Thoracic aorta (tissue), 1 donor: ENCODE results near the genes EIF5A, ZBTB4 and TNFSF12.

- RAMPAGE, long total RNA, result no peak
Observed at GRCh38 chr17:7293627-7294323, 664 bp downstream of the YBX2 start.

DNA sequence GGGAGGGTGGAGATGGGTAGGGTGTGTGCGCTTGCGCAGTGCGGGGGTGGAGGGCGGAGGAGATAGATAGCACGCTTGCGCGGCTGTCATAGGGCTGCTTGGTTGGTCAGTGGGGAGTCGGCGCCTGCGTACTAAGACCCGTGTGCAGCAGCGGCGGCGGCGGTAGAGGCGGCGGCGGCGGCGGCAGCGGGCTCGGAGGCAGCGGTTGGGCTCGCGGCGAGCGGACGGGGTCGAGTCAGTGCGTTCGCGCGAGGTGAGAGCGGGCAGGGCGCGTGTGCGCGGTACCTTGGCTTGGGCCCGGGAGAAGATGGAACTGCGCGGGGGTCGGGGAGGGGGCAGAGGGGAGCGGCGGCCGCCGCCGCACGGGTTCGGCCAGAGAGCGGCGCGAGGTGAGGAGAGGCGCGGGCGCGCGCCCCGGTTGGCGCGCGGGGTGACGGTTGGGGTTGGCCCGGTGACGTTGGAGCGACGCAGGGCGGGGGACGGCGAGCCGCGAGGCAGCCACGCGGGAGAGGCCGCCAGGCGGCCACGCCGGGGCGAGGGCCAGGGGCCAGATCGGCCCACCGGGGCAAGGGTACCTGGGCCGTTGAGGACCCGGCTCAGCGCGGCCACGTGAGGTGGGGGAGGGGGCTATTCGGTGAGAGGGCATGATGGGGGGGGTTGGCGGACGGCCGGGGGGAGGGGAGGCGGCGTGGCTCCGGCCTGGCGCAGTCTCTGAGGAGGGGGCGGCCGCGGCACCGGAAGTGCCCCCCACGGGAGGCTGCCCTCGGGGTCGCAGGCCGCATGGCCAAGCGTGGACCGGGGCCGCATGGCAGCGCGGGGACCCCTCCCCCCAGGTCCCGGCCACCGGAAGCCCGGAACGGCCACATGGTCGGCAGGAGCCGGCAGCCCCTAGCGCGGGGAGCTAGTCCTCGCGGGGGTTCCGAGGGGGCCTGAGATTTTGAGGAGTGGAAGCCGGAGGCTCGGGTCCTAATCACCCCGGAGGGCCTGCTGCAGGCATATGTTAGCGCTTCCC, at the start of gene EIF5A:
EIF5A (plus strand) TSS at position 129 of the 1,012 bp plus-strand sequence.
- RAMPAGE, long total RNA, result start-site peak on the plus strand centred at position 499 of the sequence, 14 bp wide, 31 reads

- RAMPAGE, long total RNA, result no peak
Observed at GRCh38 chr17:7403840-7404015, 169 bp downstream of the TMEM256 start.

- RAMPAGE, long total RNA, result no peak
Observed at GRCh38 chr17:7439989-7440685, 825 bp downstream of the FGF11 start.

DNA sequence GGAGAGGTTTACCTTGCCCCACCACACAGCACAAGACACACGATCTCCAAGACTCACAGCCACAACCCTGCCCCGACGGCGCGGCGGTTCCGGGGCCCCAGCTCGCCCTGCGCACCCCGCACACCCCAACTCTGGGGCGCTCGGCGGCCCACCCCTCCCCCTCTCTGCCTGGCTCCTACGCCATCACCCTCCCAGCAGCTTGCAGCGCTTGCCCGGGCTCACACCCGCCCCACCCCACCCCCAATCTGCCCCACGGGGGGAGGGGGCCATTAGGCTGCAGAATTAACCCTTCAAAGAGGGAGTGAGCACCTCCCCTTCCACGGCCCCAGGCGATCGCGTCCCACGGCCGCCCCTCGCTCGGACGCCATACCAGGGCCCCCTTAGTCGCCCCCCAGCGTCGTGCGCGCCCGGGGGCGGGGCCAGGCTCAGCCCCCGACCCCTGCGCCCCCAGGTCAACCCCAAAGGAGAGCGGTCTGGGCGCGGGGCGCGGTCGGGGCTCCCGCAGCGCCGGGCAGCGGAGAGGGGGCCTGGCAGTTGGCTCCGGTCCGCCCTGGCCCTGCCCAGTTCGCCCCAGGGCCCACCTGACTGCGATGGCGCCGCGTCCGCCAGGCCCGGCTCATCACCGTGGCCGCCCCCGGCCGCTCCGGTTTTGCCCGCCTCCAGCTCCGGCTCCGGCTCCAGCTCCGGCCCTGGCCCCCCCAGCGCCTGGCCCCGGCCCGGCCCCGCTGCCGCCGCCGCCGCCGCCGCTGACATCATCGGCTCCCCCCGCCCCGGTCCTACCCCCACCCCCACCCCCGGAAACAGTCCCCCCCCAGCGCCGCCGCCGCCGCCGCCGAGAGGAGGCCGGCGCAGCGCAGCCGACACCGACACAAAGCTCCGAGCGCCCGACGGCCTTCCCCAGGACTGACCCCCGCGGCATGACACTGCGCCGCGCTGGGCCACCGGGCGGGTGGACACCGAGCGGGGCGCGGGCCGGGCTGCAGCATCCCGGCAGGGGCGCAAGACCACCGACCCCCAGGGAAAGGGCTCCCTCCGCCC, at the start of gene ZBTB4:
ZBTB4 (minus strand) TSS at position 757 of the 1,038 bp plus-strand sequence.
- RAMPAGE, long total RNA, result start-site peak on the minus strand centred at position 674 of the sequence, 35 bp wide, 104 reads

DNA sequence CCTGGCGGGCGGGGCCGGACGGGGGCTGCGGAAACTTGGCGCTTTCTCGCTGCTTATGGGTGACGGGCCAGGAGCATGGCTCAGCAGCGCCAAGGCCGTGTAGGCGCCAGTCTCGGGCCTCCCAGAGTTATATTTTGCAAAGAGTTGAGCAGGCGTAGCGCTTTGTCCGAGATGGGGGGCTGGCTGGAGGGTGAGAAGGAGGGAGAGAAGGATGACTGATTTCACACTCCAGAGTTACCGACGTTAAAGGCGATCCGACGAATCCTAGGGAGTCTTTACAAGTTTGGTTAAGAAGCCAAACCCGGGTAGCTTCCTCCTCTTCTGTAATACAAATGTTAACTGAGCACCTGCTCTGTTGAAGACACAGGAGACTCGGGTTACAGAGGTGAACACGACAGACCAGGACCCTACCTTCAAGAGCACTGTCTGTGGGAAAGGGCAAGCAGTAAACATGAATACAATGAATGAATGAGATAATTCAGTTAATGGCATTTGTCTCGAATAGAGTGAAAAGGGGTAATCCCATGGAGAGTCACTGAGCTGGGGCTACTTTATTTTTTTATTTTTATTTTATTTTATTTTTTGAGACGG, 3.7 kb downstream of the SLC35G6 start:
- RAMPAGE, long total RNA, result no peak

DNA sequence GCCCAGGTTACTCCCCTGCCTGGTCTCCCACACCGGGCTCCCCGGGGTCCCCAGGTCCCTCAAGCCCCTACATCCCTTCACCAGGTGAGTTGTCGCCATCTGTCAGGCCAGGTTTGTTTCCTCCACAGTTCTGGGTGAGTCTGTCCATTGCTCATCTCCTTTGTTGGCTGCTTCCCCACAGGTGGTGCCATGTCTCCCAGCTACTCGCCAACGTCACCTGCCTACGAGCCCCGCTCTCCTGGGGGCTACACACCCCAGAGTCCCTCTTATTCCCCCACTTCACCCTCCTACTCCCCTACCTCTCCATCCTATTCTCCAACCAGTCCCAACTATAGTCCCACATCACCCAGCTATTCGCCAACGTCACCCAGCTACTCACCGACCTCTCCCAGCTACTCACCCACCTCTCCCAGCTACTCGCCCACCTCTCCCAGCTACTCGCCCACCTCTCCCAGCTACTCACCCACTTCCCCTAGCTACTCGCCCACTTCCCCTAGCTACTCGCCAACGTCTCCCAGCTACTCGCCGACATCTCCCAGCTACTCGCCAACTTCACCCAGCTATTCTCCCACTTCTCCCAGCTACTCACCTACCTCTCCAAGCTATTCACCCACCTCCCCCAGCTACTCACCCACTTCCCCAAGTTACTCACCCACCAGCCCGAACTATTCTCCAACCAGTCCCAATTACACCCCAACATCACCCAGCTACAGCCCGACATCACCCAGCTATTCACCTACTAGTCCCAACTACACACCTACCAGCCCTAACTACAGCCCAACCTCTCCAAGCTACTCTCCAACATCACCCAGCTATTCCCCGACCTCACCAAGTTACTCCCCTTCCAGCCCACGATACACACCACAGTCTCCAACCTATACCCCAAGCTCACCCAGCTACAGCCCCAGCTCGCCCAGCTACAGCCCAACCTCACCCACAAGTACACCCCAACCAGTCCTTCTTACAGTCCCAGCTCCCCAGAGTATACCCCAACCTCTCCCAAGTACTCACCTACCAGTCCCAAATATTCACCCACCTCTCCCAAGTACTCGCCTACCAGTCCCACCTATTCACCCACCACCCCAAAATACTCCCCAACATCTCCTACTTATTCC, 32.0 kb downstream of the SLC35G6 start:
- RAMPAGE, long total RNA, result no peak

DNA sequence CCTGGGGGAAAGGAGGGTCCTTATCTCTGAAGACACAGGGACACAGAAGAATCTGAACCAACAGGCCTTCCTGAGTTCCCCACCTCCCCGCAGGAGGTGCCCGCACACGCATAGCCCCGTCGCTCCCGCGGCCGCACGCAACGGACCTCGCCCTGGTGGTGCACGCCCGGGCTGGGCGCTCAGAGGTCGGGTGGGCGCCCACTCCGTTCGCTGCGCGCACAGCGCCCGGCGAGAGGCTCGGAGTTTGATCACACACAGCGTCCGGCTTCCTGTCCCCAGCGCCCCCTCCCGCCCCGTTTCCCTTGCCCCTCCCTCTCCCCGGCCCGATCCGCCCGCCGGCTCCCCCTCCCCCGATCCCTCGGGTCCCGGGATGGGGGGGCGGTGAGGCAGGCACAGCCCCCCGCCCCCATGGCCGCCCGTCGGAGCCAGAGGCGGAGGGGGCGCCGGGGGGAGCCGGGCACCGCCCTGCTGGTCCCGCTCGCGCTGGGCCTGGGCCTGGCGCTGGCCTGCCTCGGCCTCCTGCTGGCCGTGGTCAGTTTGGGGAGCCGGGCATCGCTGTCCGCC, at the start of gene TNFSF12:
TNFSF12 (plus strand) TSS at position 313 of the 564 bp plus-strand sequence.
- RAMPAGE, long total RNA, result no peak

DNA sequence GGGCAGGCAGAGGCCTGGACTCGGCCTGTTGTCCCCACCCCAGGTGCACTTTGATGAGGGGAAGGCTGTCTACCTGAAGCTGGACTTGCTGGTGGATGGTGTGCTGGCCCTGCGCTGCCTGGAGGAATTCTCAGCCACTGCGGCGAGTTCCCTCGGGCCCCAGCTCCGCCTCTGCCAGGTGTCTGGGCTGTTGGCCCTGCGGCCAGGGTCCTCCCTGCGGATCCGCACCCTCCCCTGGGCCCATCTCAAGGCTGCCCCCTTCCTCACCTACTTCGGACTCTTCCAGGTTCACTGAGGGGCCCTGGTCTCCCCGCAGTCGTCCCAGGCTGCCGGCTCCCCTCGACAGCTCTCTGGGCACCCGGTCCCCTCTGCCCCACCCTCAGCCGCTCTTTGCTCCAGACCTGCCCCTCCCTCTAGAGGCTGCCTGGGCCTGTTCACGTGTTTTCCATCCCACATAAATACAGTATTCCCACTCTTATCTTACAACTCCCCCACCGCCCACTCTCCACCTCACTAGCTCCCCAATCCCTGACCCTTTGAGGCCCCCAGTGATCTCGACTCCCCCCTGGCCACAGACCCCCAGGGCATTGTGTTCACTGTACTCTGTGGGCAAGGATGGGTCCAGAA, 1.4 kb upstream of the TNFSF13 start:
- RAMPAGE, long total RNA, result start-site peak on the plus strand centred at position 122 of the sequence, 24 bp wide, 20 reads

- RAMPAGE, long total RNA, result start-site peak on the minus strand at chr17:7589386-7589410, 34 reads
Observed at GRCh38 chr17:7589280-7589822, 543 bp downstream of the SOX15 start.

DNA sequence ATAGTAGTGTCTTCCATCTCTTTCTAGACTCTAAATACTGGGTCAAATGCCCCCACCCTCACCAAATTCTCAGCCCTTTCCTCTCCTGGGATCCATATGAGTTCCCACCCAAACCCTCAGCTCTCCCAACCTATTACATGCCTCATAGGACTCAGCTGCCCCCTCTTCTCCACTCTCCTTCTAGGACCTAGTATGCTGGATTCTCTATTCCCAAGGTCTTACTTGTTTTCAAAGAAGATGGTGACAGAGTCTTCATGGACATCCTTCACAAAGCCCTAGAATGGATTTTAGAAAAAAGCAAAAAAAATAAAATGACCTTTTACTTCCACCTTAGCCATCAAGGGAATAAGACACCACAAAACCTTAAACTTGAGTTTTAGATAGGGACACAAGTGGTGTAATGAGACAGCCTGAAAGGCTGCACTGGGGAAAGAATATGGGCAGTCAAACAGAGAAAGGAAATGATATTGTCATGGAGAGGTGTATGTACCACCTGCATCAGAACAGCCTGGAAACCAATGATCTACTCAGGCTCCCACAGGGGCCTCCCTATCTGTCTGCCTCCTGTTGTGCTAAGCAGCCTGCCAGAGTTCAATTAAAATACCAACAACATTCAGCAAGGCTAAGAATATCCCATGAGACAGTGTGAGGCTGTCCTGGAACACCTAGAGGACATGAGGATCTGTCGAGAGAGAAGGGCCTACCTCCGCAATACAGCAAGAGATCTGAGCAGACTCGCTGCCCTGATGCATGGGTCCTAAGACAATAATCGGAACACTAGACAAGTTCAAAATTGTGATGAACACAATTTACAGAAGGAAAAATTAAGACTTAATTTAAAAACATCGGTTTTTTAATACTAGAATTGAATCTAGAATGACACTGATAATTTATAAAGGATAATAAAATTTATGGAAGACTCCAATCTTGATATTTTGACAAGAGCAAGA, 8.5 kb downstream of the FXR2 start:
- RAMPAGE, long total RNA, result no peak

DNA sequence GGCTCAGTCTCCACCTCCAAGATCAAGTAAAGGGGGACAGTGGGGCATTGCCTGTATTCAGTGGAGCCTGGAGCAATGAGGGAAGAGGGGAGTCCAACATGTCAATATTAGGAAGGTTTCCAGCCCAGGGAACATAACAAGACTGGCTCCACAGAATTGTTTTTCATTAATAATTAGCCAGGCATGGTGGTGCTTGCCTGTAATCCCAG, 2.0 kb downstream of the SHBG start:
- RAMPAGE, long total RNA, result no peak

DNA sequence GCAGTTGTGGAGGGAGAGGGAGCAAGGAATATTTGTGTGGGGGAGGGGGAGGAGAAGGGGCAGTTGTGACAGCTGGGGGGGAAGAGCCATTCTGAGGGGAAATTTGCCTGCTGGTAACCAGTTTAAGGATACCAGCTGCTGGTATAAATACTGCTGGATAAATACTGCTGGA, 268 bp downstream of the DNAH2 start:
- RAMPAGE, long total RNA, result no peak

DNA sequence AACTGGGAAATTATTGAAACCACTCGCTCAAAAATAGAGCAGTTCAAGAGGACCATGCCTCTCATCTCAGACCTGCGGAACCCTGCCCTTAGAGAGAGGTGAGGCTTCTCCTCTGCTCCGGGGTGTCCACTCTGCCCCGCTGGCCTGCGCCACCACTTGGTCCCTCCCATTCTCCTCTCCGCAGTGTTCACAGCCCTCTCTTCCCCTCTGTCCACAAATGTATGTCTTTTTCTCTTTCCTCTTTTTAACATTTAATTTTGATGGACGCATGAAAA, 50.6 kb downstream of the DNAH2 start:
- RAMPAGE, long total RNA, result no peak

DNA sequence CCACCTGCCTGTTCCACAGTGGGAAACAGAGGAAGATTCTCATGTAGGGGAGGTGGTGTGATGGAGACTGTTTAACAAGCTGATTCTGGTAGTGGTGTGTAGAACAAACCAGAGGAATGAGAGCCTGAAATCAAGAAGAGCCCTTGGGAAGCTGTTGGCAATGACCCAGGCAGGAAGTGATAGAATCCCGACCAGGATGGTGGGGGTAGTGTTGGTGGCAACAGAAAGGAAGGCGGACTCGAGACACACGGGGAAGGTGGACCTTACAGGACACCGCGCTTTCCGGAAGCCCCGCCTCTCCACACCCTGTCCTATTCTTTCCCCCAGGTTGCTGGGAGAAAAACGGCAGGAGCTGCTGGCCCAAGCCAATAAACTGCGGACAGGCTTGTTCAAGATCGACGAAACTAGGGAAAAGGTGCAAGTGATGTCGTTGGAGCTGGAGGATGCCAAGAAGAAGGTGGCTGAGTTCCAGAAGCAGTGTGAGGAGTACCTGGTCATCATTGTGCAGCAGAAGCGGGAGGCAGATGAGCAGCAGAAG, 30.0 kb upstream of the KDM6B start:
- RAMPAGE, long total RNA, result no peak

DNA sequence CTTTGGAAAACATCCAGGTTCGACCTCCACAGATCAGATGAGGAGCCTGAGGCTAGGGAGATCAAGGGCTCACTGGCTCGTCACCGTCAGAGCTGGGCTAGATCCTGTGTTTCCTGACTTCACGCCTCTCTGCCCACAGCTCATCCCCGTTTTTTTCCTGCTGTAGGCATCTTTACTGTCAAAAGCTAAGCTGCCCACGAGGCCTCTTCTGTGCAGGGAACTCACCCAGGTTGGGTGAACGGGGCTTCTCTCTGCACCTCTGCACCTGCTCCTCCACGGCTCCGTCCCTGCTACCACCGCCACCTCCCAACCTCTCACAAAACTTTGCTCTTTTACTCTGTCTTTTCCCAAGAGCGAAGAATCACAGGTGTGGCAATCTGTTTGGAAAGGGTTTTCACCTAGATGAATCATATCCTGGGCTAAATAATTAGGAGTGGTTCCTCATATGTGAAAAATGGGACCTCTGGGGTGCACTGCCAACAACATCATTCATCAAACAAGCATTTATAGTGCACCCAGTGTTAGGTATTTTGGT, 24.8 kb upstream of the KDM6B start:
- RAMPAGE, long total RNA, result no peak

DNA sequence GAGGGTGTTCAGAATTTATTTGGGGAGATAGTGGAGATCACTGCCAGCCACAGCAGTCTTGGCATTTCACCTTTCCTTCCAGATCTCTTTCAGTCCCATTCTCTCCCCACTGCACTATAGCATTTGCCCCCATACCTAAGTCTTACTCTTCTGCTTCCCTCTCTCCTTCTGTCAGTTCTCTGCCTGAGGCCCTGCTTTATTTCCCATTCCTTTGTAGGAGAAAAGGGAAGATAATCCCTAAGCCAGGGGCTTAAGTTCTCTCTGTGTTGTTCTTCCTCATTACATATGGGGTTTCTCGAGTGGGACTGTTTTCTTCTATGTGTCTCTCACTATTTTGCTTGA, 6.4 kb downstream of the KDM6B start:
- RAMPAGE, long total RNA, result no peak

DNA sequence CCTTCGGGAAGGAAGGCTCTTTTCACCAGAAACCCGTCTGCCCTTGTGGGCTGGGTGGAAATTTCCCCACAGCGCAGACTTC, 9.3 kb downstream of the KDM6B start:
- RAMPAGE, long total RNA, result no peak

DNA sequence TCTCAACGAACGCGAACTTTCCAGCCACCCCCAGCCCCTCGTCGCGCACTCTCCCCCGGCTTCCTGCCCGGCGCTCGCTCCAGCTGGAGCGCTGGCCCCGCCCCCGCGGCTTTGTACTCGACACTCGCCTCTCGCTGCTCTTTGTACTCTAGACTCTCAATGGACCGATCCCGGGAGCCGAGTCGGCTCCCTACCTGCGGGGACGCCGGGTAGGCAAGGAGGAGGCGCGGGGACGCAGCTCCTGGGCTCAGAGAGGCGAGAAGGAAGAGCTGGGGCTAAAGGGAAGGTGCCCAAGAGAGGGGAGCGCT, 9.5 kb downstream of the KDM6B start:
- RAMPAGE, long total RNA, result no peak

DNA sequence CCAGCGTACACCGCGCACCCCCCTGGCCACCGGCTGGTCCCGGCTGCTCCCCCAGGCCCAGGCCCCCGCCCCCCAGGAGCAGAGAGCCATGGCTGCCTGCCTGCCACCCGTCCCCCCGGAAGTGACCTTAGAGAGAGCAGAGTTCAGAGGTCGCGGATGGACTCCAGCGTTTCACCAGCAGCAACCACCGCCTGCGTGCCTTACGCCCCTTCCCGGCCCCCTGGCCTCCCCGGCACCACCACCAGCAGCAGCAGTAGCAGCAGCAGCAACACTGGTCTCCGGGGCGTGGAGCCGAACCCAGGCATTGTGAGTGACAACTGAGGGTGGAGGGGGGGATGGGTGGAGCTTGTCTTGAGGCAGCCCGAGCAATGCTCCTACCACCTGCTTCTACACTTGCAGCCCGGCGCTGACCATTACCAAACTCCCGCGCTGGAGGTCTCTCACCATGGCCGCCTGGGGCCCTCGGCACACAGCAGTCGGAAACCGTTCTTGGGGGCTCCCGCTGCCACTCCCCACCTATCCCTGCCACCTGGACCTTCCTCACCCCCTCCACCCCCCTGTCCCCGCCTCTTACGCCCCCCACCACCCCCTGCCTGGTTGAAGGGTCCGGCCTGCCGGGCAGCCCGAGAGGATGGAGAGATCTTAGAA, 7.6 kb upstream of the TMEM88 start:
- RAMPAGE, long total RNA, result no peak